ENCODE measurements around a stretch of chr15.

GRCh38 chr15:92615119-92615702, 40.4 kb downstream of the FAM174B start:
- PRO-cap = no peak

- PRO-cap = no peak
These were observed 16.7 kb downstream of the FAM174B start for GRCh38 chr15:92638584-92639643.

DNA sequence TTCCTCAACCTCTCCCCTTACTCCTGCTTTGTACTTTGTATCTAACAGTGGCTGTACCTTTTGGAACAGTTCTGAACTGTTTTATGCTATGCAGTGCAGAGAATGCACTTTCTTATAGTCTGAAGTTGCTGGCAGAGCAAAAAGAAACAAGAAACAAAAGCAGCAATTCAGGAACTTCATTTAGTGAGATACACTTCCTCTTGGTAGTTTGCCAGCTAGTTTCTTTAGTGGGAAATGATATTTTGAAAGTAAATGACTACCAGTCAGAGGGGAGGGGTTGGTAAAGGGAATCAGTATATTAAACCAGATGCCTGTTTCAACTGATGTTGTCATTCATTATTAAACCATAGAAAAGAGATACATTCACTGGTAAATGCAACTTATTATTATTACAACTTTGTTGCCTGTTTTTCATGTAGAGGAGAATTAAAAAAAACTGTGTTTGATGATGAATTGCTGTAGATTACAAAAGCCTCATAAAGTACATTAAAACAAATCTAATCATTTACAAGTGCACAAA, 54.9 kb upstream of the CHD2 start:
- PRO-cap = no peak

- PRO-cap = no peak
These were observed 4.3 kb upstream of the CHD2 start for GRCh38 chr15:92895852-92896252.

GRCh38 chr15:92980544-92980938, 80.4 kb downstream of the CHD2 start:
- PRO-cap = no peak

GRCh38 chr15:93068309-93069231, 20.4 kb downstream of the RGMA start:
- PRO-cap = no peak

- PRO-cap = no peak
These were observed 16.6 kb downstream of the RGMA start for GRCh38 chr15:93072257-93072938.

GRCh38 chr15:93321752-93322408, 232.9 kb upstream of the RGMA start:
- PRO-cap = no peak

DNA sequence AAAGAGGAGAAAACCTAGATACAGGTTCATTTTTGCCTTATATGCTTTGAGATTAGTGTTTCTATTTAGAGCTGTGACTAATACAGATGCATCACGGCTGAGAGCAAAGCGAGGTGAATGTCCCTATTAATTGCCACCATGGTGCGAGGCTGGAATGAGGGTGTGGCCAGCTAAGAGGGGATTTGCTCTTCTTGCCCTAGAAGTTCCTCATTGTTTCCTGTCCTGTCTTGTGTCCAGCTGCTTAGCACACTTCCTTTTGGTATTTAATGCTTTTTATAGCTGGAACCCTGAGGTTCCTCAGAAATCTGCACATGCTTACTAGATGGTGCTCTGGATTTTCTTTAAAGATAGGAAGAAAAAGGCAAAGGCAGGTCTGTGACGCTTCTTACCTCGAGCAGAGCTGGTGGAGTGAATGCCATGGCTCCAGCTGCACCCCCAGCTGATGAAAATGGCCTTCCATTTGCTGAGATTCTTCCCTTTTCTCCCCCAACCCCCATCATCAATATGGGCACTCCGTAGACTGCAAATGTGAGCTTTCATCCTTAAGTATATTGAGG, 339.3 kb upstream of the RGMA start:
- PRO-cap = no peak

GRCh38 chr15:94099222-94099942, 132.0 kb upstream of the MCTP2 start:
- PRO-cap = no peak

- PRO-cap = no peak
These were observed 40.9 kb downstream of the MCTP2 start for GRCh38 chr15:94272351-94272550.

DNA sequence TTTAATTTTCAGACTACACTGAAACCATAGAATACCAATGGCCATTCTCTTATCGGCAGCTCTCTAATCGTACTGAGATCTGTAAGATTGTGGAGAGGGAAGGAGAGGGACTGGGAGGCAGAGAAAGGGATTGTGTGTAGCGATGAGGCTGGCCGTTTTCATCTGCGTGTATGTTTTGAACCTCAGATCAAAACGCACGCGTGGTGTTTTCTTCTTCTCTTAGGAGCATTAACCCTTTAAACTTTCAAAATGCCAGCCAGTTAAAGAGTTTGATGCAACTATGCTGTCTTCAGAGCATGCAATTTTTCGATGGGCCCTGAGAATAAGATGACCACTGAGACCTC, 441.0 kb downstream of the MCTP2 start:
- PRO-cap = no peak

GRCh38 chr15:94845708-94846133, 614.4 kb downstream of the MCTP2 start:
- PRO-cap = no peak

DNA sequence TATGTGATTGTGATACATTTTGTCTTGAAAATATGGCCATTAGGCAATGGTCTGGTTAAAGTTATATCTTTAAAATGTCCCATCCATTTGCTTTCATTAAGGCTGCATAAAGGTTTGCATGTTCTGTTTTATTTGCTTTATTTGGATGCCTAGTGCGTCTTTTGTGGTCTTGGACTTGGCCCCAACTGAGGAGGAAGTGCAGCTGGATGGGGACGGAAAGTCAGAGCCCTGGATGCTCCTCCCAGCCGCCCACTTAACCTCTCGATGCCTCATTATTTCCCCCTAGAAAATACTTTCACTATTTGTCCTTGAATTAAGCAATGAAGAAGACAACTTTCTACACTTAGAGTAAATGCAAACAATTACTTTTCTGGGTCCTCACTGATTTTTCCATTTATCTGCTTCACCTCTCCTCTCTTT, 898.2 kb downstream of the MCTP2 start:
- PRO-cap = no peak

GRCh38 chr15:95289275-95289492, 1041.3 kb upstream of the NR2F2 start:
- PRO-cap = no peak

DNA sequence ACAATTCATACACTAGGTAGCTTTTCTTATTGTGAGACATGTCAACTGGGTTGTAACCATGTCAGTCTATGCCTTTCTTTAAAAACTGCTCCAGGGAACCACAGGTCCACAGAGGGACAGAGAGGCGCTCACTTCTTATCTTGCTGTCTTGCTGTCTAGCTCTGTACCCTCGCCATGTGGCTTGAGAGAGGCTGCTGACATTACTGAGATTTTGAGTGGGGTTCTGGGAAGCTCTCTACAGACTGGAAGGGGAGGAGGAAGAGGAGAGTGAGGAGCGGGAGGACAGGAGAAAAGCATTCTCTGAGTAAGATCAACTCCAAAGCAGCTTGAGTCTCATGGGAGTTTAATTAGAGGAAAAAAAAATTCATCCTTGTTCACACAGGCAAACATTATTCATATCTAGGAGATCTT, 1037.1 kb upstream of the NR2F2 start:
- PRO-cap = no peak

GRCh38 chr15:95494836-95495213, 835.7 kb upstream of the NR2F2 start:
- PRO-cap = no peak

GRCh38 chr15:95624075-95624605, 706.4 kb upstream of the NR2F2 start:
- PRO-cap = no peak

- PRO-cap = no peak
These were observed 484.5 kb upstream of the NR2F2 start for GRCh38 chr15:95845800-95846663.

GRCh38 chr15:95846748-95847251, 483.7 kb upstream of the NR2F2 start:
- PRO-cap = no peak